K562 (cell line): ENCODE data around the genes CTSS, CTXND2, BNIPL and VPS72.

- RAMPAGE, long total RNA, result no peak
- RRBS, result 96% methylated on average over 3 of the region's 19 CpGs
PRO-cap:
- standard, result no peak
- CoPRO, capped RNA only, 2 experiments, result no peak in any of the 2 experiments
- CoPRO, capped and uncapped RNA, 2 experiments, result no peak in any of the 2 experiments
- CoPRO, uncapped RNA only, 2 experiments, result peak in 1 of 2 experiments; most common plus-strand start chr1:150555926 (in 1)
CAGE:
- cytosol, long polyA plus RNA, result no peak
- long polyA plus RNA, result no peak
- nucleolus, long total RNA, result no peak
- nucleus, long polyA plus RNA, result no peak
These were observed 6.7 kb downstream of the ADAMTSL4 start for GRCh38 chr1:150555754-150556550.

DNA sequence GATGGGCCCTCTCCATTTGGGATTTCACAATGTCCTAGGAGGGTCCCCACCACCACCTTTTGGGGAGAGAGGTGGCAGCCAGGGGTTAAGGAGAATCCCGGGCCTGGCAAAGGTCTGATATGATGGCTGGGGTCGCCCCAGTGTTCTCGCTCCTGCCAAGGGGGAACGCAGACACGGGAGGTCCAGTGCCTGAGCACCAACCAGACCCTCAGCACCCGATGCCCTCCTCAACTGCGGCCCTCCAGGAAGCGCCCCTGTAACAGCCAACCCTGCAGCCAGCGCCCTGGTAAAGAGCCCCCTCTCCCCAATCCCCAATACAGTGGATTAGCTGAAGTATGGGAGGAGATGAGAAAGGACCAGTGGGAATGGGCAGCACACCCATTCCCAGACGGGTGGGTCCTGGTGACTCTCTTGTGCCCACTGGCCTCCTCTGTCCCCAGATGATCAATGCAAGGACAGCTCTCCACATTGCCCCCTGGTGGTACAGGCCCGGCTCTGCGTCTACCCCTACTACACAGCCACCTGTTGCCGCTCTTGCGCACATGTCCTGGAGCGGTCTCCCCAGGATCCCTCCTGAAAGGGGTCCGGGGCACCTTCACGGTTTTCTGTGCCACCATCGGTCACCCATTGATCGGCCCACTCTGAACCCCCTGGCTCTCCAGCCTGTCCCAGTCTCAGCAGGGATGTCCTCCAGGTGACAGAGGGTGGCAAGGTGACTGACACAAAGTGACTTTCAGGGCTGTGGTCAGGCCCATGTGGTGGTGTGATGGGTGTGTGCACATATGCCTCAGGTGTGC, 10.6 kb downstream of the ADAMTSL4 start:
- RAMPAGE, long total RNA, result no peak
- RRBS, result 69% methylated on average over 2 of the region's 19 CpGs
PRO-cap:
- standard, result no peak
- CoPRO, capped RNA only, 2 experiments, result no peak in any of the 2 experiments
- CoPRO, capped and uncapped RNA, 2 experiments, result no peak in any of the 2 experiments
- CoPRO, uncapped RNA only, 2 experiments, result peak in 2 of 2 experiments; most common plus-strand start position 120 of the sequence (in 2); most common minus-strand start position 115 of the sequence (in 1)
CAGE:
- cytosol, long polyA plus RNA, result no peak
- long polyA plus RNA, result no peak
- nucleolus, long total RNA, result no peak
- nucleus, long polyA plus RNA, result no peak

DNA sequence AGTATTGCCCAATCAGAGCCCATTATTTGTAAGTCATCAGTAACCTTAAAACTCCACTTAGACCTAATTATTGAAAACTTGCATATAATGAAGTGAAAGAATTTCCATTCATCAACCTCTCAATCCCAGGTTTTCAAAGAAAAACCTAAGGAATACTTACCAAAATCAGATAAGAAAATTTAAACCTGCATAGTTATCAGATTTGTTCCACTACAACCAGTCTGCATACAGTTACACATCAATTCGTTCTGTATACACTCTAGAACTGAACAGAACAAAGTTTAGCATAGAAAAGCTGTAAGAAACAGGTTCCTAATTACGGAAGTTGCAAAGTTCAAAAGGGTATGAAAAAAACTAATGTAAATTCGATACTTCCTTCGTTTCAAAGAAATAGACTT, 3.1 kb downstream of the MCL1 start:
- RAMPAGE, long total RNA, result no peak
- RRBS, result no CpG with 5 or more reads among the region's 4 CpGs
PRO-cap:
- standard, result no peak
- CoPRO, capped RNA only, 2 experiments, result no peak in any of the 2 experiments
- CoPRO, capped and uncapped RNA, 2 experiments, result peak in 1 of 2 experiments; most common minus-strand start position 282 of the sequence (in 1)
- CoPRO, uncapped RNA only, 2 experiments, result peak in 2 of 2 experiments; most common plus-strand start position 219 of the sequence (in 1); most common minus-strand start position 181 of the sequence (in 1)
CAGE:
- cytosol, long polyA plus RNA, result no peak
- long polyA plus RNA, result no peak
- nucleolus, long total RNA, result no peak
- nucleus, long polyA plus RNA, result no peak

DNA sequence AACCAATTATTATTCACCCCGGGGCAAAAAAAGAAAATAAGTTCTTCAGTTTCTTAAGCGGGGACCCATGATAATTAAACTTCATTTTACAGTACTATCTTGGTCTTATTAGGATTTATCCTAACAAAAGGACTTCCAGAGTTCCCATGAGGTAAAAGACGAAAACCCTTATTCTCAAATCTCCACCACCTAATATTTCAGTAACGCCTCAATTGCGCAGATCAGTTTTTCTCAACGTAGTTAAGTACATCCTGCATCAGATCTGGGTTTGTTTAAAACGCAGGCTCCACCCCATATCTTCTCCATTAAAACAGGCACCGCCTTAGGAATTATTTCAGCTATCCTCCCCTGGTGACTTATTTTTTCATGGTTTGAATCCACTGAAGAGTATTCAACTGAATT, 1.8 kb downstream of the MCL1 start:
- RAMPAGE, long total RNA, result no peak
- RRBS, result no CpG with 5 or more reads among the region's 8 CpGs
PRO-cap:
- standard, result no peak
- CoPRO, capped RNA only, 2 experiments, result no peak in any of the 2 experiments
- CoPRO, capped and uncapped RNA, 2 experiments, result no peak in any of the 2 experiments
- CoPRO, uncapped RNA only, 2 experiments, result peak in 2 of 2 experiments; most common minus-strand start position 76 of the sequence (in 1)
CAGE:
- cytosol, long polyA plus RNA, result no peak
- long polyA plus RNA, result no peak
- nucleolus, long total RNA, result no peak
- nucleus, long polyA plus RNA, result no peak

DNA sequence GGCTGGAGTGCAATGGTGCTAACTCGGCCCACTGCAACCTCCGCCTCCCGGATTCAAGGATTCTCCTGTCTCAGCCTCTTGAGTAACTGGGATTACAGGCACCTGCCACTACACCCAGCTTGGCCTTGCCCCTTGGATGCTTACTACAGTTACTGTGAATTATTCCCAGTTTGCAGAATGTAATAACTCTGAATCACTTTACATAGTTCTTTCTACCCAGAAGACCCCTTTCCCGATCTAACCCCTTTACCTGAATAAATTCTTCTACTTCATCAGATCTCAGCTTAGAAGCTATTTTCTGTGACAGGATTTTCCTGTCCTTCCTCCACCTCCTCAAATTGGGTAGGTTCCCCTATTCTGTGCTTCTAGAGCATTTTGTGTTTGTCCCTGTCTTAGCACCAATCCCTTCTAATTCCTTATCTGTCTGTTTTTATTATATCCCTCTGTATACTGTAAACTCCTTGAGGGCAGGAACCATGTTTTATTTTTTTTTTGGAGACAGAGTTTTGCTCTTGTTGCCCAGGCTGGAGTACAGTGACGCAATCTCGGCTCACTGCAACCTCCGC, 12.5 kb downstream of the ENSA start:
- RAMPAGE, long total RNA, result no peak
- RRBS, result no CpG with 5 or more reads among the region's 7 CpGs
PRO-cap:
- standard, result no peak
- CoPRO, capped RNA only, 2 experiments, result no peak in any of the 2 experiments
- CoPRO, capped and uncapped RNA, 2 experiments, result no peak in any of the 2 experiments
- CoPRO, uncapped RNA only, 2 experiments, result peak in 2 of 2 experiments; most common minus-strand start position 161 of the sequence (in 1)
CAGE:
- cytosol, long polyA plus RNA, result no peak
- long polyA plus RNA, result no peak
- nucleolus, long total RNA, result no peak
- nucleus, long polyA plus RNA, result no peak

GRCh38 chr1:150765222-150766124, at the start of gene CTSS:
Gene CTSS, minus strand, starts transcription at chr1:150765778.
- RAMPAGE, long total RNA, result start-site peak on the minus strand at chr1:150765772-150765846, 42 and 24 reads in 2 replicates
- RRBS, result no CpG with 5 or more reads among the region's 6 CpGs
PRO-cap:
- standard, result unidirectional peak, plus-strand start at chr1:150765685; bidirectional peak, plus-strand start at chr1:150765899, minus-strand start at chr1:150765844
- CoPRO, capped RNA only, 2 experiments, result peak in 2 of 2 experiments; most common plus-strand start chr1:150765858 (in 1); most common minus-strand start chr1:150765844 (in 2)
- CoPRO, capped and uncapped RNA, 2 experiments, result no peak in any of the 2 experiments
- CoPRO, uncapped RNA only, 2 experiments, result no peak in any of the 2 experiments
CAGE:
- cytosol, long polyA plus RNA, result start-site peak on the minus strand at chr1:150765755-150765831, 498 and 179 reads in 2 replicates
- long polyA plus RNA, result start-site peak on the minus strand at chr1:150765755-150765820, 566 and 167 reads in 2 replicates
- nucleolus, long total RNA, result no peak
- nucleus, long polyA plus RNA, result no peak

DNA sequence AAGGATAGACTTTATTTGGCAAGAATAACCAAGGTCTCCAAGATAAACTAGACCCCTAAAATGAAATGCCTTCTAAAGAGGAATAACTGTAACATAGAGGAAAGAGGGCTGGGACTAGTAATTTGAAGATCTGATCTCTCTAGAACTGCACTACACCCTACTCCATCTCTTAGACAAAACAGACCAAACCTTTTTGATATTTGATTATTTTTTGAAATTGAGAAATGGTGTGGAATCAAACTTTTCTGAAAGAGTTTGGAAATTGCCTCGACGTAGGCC, 900 bp downstream of the ARNT start:
- RAMPAGE, long total RNA, result no peak
- RRBS, result no CpG with 5 or more reads among the region's 2 CpGs
PRO-cap:
- standard, result no peak
- CoPRO, capped RNA only, 2 experiments, result no peak in any of the 2 experiments
- CoPRO, capped and uncapped RNA, 2 experiments, result peak in 1 of 2 experiments; most common minus-strand start position 171 of the sequence (in 1)
- CoPRO, uncapped RNA only, 2 experiments, result no peak in any of the 2 experiments
CAGE:
- cytosol, long polyA plus RNA, result no peak
- long polyA plus RNA, result no peak
- nucleolus, long total RNA, result no peak
- nucleus, long polyA plus RNA, result no peak

DNA sequence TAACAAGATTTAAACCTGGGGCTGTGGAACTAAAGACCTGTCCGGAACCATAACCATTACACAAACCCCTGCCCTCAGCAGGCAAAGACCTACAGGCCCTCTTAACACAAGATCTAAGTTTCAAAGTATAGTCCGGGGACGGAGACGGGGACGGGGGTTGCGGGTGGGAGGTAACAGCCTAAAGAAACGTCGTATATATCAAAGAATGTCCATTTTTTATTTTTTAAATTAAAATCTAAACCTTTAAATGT, 635 bp downstream of the ARNT start:
- RAMPAGE, long total RNA, result no peak
- RRBS, result 5% methylated on average over 2 of the region's 8 CpGs
PRO-cap:
- standard, result unidirectional peak, plus-strand start at position 128 of the sequence
- CoPRO, capped RNA only, 2 experiments, result no peak in any of the 2 experiments
- CoPRO, capped and uncapped RNA, 2 experiments, result peak in 1 of 2 experiments; most common plus-strand start position 128 of the sequence (in 1)
- CoPRO, uncapped RNA only, 2 experiments, result peak in 1 of 2 experiments; most common plus-strand start position 128 of the sequence (in 1); most common minus-strand start position 51 of the sequence (in 1)
CAGE:
- cytosol, long polyA plus RNA, result no peak
- long polyA plus RNA, result no peak
- nucleolus, long total RNA, result no peak
- nucleus, long polyA plus RNA, result no peak

- RAMPAGE, long total RNA, result no peak
- RRBS, result no CpG with 5 or more reads among the region's 2 CpGs
PRO-cap:
- standard, result no peak
- CoPRO, capped RNA only, 2 experiments, result no peak in any of the 2 experiments
- CoPRO, capped and uncapped RNA, 2 experiments, result no peak in any of the 2 experiments
- CoPRO, uncapped RNA only, 2 experiments, result no peak in any of the 2 experiments
CAGE:
- cytosol, long polyA plus RNA, result no peak
- long polyA plus RNA, result no peak
- nucleolus, long total RNA, result no peak
- nucleus, long polyA plus RNA, result no peak
These were observed at the start of gene CTXND2 for GRCh38 chr1:150887001-150887312. Gene CTXND2, plus strand, starts transcription at chr1:150887136.

GRCh38 chr1:150925029-150925542, 1.1 kb upstream of the SETDB1 start:
- RAMPAGE, long total RNA, result no peak
- RRBS, result no CpG with 5 or more reads among the region's 23 CpGs
PRO-cap:
- standard, result no peak
- CoPRO, capped RNA only, 2 experiments, result no peak in any of the 2 experiments
- CoPRO, capped and uncapped RNA, 2 experiments, result no peak in any of the 2 experiments
- CoPRO, uncapped RNA only, 2 experiments, result no peak in any of the 2 experiments
CAGE:
- cytosol, long polyA plus RNA, result no peak
- long polyA plus RNA, result no peak
- nucleolus, long total RNA, result no peak
- nucleus, long polyA plus RNA, result no peak

DNA sequence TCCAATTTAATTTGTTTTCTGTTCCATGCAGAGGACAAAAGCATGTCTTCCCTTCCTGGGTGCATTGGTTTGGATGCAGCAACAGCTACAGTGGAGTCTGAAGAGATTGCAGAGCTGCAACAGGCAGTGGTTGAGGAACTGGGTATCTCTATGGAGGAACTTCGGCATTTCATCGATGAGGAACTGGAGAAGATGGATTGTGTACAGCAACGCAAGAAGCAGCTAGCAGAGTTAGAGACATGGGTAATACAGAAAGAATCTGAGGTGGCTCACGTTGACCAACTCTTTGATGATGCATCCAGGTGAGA, 1.5 kb downstream of the SETDB1 start:
- RAMPAGE, long total RNA, result no peak
- RRBS, result no CpG with 5 or more reads among the region's 4 CpGs
PRO-cap:
- standard, result no peak
- CoPRO, capped RNA only, 2 experiments, result no peak in any of the 2 experiments
- CoPRO, capped and uncapped RNA, 2 experiments, result no peak in any of the 2 experiments
- CoPRO, uncapped RNA only, 2 experiments, result no peak in any of the 2 experiments
CAGE:
- cytosol, long polyA plus RNA, result no peak
- long polyA plus RNA, result no peak
- nucleolus, long total RNA, result no peak
- nucleus, long polyA plus RNA, result no peak

DNA sequence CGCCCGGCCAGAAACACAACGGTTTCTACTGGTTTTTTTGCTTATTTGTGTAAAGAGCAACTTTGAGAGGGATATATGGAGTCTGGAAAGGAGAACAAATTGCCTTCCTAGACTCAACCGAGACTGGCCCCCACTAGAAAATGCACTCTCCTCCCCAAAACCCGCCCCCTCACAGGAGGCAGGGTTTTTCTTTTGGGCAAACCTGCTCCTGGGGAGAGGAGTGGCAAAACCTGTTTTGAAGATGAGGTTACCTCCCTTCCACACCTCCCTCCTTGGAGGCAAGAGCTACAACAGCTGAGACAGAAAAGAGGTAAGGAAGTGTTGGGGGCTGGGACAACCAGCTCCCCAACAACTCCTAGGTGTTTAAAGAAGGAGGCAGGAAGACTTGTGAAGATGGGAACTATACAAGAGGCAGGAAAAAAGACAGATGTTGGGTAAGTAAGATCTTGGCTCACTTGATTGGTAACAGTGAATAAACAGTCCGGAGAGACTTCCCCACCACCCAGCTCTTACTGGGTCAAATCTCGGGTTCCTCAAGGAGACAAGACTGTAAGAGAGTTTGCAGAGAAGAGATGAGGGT, at the start of gene BNIPL:
Gene BNIPL, plus strand, starts transcription at position 254 of the 580 bp plus-strand sequence.
- RAMPAGE, long total RNA, result no peak
- RRBS, result no CpG with 5 or more reads among the region's 7 CpGs
PRO-cap:
- standard, result no peak
- CoPRO, capped RNA only, 2 experiments, result no peak in any of the 2 experiments
- CoPRO, capped and uncapped RNA, 2 experiments, result no peak in any of the 2 experiments
- CoPRO, uncapped RNA only, 2 experiments, result peak in 2 of 2 experiments; most common plus-strand start position 136 of the sequence (in 1)
CAGE:
- cytosol, long polyA plus RNA, result no peak
- long polyA plus RNA, result no peak
- nucleolus, long total RNA, result no peak
- nucleus, long polyA plus RNA, result no peak

DNA sequence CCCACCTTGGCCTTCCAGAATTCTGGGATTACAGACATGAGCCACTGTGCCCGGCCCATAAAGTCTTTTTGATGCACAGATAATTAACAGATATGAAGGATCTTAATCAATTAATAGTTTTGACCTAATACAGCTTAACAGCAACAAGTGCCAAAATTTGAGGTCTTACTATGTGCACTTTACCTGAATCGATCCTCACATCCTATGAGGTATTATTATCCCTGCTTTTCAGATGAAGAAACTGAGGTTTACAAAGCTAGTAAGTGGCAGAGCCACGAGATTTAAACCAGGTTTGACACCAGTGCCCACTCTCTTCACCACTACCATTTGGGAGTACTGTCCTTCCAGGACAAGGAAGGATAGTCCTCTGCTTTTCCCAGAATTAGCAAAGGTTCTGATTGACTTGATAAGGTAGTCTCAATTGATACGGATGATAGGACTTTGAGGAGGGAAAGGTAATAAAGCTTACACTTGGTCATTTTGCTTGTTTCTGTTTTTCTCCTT, 2.3 kb downstream of the C1orf56 start:
- RAMPAGE, long total RNA, result no peak
- RRBS, result no CpG with 5 or more reads among the region's 4 CpGs
PRO-cap:
- standard, result no peak
- CoPRO, capped RNA only, 2 experiments, result no peak in any of the 2 experiments
- CoPRO, capped and uncapped RNA, 2 experiments, result peak in 1 of 2 experiments; most common minus-strand start position 108 of the sequence (in 1)
- CoPRO, uncapped RNA only, 2 experiments, result peak in 2 of 2 experiments; most common plus-strand start position 130 of the sequence (in 1); most common minus-strand start position 129 of the sequence (in 2)
CAGE:
- cytosol, long polyA plus RNA, result no peak
- long polyA plus RNA, result no peak
- nucleolus, long total RNA, result no peak
- nucleus, long polyA plus RNA, result no peak

DNA sequence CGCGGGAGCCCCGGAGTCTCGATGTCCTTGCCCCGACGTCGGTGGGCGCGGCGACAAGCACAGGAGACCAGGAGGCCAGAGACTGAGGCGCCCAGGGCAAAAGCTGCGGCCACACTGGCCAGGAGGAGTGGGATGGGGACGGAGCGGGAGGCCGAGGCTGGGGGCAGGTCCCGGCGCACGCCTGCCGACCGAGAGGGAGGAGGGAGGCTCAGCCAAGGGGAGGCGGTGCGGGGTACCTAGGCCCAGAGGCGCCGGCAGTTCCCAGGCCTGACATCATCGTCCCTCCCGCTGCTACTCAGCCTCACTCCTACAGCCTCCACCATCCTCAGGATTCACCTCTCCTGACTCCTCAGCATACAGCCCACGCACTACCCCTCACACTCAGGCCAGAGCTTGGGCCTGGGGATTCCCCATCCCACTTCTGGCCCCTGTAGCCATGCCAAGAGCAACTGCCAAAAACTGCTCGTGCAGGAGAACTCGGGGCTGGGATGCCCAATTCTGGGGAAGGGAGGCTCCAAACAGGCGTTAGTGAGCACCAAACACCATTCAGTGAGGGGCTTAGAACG, 13.0 kb downstream of the SEMA6C start:
- RAMPAGE, long total RNA, result no peak
- RRBS, result 52% methylated on average over 15 of the region's 31 CpGs
PRO-cap:
- standard, result no peak
- CoPRO, capped RNA only, 2 experiments, result no peak in any of the 2 experiments
- CoPRO, capped and uncapped RNA, 2 experiments, result no peak in any of the 2 experiments
- CoPRO, uncapped RNA only, 2 experiments, result no peak in any of the 2 experiments
CAGE:
- cytosol, long polyA plus RNA, result no peak
- long polyA plus RNA, result no peak
- nucleolus, long total RNA, result no peak
- nucleus, long polyA plus RNA, result no peak

DNA sequence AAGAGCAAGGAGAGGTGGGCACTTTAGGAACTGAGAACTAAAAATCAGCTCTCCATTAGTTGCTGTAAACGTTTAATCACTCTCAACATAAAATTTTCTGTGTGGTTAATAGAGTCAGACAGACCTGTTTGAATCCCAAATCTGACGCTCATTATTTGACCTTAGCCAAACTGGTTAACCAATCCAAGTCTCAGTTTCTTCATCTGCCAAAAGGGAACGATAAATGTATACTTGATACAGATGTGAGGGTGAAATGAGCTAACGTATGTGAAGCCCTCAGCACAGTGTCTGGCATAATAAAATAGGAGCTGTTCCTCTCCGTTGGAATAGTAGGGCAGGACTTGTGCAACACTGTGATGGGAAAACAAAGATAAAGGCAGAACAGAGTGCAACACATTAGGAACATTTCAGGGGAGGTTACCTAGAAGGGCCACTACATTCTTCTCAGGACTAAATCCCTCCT, 1.1 kb downstream of the LYSMD1 start:
- RAMPAGE, long total RNA, result no peak
- RRBS, result no CpG with 5 or more reads among the region's 5 CpGs
PRO-cap:
- standard, result no peak
- CoPRO, capped RNA only, 2 experiments, result no peak in any of the 2 experiments
- CoPRO, capped and uncapped RNA, 2 experiments, result no peak in any of the 2 experiments
- CoPRO, uncapped RNA only, 2 experiments, result no peak in any of the 2 experiments
CAGE:
- cytosol, long polyA plus RNA, result no peak
- long polyA plus RNA, result no peak
- nucleolus, long total RNA, result no peak
- nucleus, long polyA plus RNA, result no peak

GRCh38 chr1:151189462-151190465, at the start of gene VPS72:
Gene VPS72, minus strand, starts transcription at chr1:151190197.
- RAMPAGE, long total RNA, result start-site peak on the minus strand at chr1:151190131-151190200, 2,575 and 1,543 reads in 2 replicates
- RRBS, result 2% methylated on average over 13 of the region's 43 CpGs
PRO-cap:
- standard, result bidirectional peak, plus-strand start at chr1:151190294, minus-strand start at chr1:151190173
- CoPRO, capped RNA only, 2 experiments, result peak in 2 of 2 experiments; most common plus-strand start chr1:151189706 (in 2); most common minus-strand start chr1:151190197 (in 2)
- CoPRO, capped and uncapped RNA, 2 experiments, result peak in 2 of 2 experiments; most common plus-strand start chr1:151190294 (in 2); most common minus-strand start chr1:151190173 (in 2)
- CoPRO, uncapped RNA only, 2 experiments, result peak in 1 of 2 experiments; most common plus-strand start chr1:151190294 (in 1); most common minus-strand start chr1:151190188 (in 1)
CAGE:
- cytosol, long polyA plus RNA, result start-site peak on the minus strand at chr1:151190131-151190201, 268 and 493 reads in 2 replicates
- long polyA plus RNA, result start-site peak on the minus strand at chr1:151190047-151190184, 315 and 306 reads in 2 replicates
- nucleolus, long total RNA, result no peak
- nucleus, long polyA plus RNA, result start-site peak on the minus strand at chr1:151190124-151190168, 70 and 69 reads in 2 replicates

DNA sequence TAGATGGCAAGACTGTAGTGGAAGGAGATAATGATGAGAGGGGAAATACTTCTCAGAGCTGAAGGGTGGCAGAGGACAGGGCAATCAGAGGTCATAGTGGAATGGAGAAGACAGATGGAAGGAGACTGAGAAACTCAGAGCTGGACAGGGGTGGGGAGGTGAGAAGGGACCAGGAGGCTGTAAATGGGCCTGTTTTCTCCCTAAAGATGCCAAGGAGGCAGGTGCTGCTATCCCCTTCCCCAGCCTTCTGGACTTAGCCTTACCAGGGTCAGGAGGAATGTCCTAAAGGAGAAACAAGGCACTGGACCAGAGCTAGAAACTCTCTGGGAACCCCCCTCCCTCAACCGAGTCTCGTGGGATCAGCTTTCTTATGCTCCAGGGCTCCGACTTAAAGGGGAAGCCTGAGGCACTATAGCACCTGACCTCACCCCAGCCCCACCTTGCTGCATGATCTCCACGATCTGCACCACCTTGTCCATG, 11.5 kb downstream of the ZNF687 start:
- RAMPAGE, long total RNA, result no peak
- RRBS, result no CpG with 5 or more reads among the region's 4 CpGs
PRO-cap:
- standard, result no peak
- CoPRO, capped RNA only, 2 experiments, result no peak in any of the 2 experiments
- CoPRO, capped and uncapped RNA, 2 experiments, result no peak in any of the 2 experiments
- CoPRO, uncapped RNA only, 2 experiments, result no peak in any of the 2 experiments
CAGE:
- cytosol, long polyA plus RNA, result no peak
- long polyA plus RNA, result no peak
- nucleolus, long total RNA, result no peak
- nucleus, long polyA plus RNA, result no peak

- RAMPAGE, long total RNA, result no peak
- RRBS, result no CpG with 5 or more reads among the region's 6 CpGs
PRO-cap:
- standard, result no peak
- CoPRO, capped RNA only, 2 experiments, result no peak in any of the 2 experiments
- CoPRO, capped and uncapped RNA, 2 experiments, result no peak in any of the 2 experiments
- CoPRO, uncapped RNA only, 2 experiments, result no peak in any of the 2 experiments
CAGE:
- cytosol, long polyA plus RNA, result no peak
- long polyA plus RNA, result no peak
- nucleolus, long total RNA, result no peak
- nucleus, long polyA plus RNA, result no peak
These were observed 22.0 kb downstream of the ZNF687 start for GRCh38 chr1:151304080-151304433.

- RAMPAGE, long total RNA, result no peak
- RRBS, result no CpG with 5 or more reads among the region's 6 CpGs
PRO-cap:
- standard, result no peak
- CoPRO, capped RNA only, 2 experiments, result no peak in any of the 2 experiments
- CoPRO, capped and uncapped RNA, 2 experiments, result no peak in any of the 2 experiments
- CoPRO, uncapped RNA only, 2 experiments, result no peak in any of the 2 experiments
CAGE:
- cytosol, long polyA plus RNA, result no peak
- long polyA plus RNA, result no peak
- nucleolus, long total RNA, result no peak
- nucleus, long polyA plus RNA, result no peak
These were observed 2.8 kb downstream of the RFX5 start for GRCh38 chr1:151344231-151344637.